Measurements from ENCODE around the gene RNF10.

GRCh38 chr12:120006137-120006658, 17.2 kb downstream of the BICDL1 start:
- PRO-cap, 2 experiments = no peak in any of the 2 experiments
- RAMPAGE, long total RNA, 4 experiments = no peak in any of the 4 experiments

DNA sequence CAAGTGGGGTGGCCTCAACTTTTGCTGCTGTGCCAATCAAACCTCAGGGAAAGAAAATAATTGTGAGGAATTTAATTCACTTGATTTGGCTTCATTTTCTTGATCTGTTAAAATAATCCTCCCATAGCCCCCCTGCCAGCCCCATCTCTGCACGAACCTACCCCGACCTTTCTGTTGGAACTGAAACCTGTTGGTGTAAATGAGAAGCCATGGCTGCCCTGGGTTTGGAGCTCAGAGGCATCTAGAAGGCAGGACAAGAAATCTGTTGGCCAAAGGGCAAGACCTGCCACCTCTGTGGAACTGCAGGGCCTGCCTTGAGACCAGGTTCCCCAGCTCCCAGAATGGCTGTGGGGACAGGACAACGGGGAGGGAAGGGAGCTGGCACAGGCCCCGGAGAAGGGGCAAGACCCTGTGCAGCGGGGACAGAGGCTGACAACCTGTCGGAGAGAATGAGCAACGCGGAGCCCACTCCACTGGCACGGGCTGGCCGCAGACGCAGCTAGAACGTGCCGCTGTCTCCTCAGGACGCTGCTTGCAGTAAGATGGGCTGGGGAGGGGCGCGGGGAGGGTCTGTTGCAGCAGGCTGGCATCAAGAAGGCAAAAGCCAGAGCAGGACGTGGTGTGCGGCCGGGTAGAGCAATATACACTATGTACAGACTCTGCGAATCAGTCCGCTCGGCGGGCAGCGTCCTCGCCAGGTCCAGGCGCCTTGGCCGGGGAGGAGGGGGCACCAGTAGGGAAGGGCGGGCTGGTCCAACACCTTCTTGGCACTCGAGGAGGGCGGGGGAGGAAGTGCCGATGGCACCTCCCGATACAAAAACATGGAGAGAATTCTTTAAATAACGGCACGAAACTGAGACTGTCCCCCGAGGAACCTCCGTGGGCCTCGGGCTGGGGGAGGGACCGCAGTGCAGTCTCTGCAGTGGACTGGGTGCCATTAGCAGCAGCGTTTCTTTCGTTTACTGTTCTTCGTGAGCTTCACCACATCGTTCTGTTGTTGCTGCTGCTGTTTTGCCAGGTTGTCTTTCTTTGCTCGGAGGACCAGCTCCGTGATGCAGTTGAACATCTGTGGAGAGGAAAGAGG, 19.9 kb downstream of the RAB35 start:
- PRO-cap, 2 experiments = no peak in any of the 2 experiments
- RAMPAGE, long total RNA, 4 experiments = no peak in any of the 4 experiments

GRCh38 chr12:120132488-120133357, 16.2 kb upstream of the RAB35 start:
- PRO-cap, 2 experiments = no peak in any of the 2 experiments
- RAMPAGE, long total RNA, 4 experiments = no peak in any of the 4 experiments

- PRO-cap, 2 experiments = peak in 1 of 2 experiments; most common plus-strand start chr12:120249651 (in 1); most common minus-strand start chr12:120249613 (in 1)
- RAMPAGE, long total RNA, 4 experiments = start-site peak on the minus strand in 1 of 4 experiments, at chr12:120250093-120250159 at its widest, 15 reads per replicate
Measured at GRCh38 chr12:120249527-120250656, 15.6 kb downstream of the PXN start.

GRCh38 chr12:120365720-120366522, 3.0 kb downstream of the MSI1 start:
- PRO-cap, 2 experiments = no peak in any of the 2 experiments
- RAMPAGE, long total RNA, 4 experiments = no peak in any of the 4 experiments

DNA sequence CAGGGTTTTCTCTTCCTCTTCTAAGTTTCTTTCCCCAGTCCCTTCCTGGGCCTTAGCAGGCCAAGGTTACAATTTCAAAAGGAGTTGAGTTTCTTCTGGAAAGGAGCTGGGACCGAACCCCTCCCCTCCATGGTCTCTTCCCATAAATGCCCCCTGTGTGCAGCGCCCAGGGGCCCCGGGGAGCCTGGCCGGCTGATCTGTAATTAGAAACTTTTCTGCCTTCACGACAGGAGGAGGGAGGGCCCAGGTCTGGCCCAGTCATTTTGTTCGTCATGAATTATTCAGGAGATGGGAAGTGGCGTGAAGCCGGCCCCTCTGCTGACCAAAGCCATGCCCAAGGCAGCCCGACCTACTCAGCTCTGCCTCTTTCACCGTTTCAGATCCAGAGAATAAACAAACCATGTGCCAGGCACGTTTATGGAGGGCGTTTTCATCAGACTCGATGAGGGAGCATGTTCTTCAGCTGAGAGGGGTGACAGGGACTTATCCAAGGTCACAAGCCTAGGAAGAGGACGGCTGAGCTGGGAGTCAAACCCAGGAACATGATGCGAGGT, 33.3 kb upstream of the MSI1 start:
- PRO-cap, 2 experiments = no peak in any of the 2 experiments
- RAMPAGE, long total RNA, 4 experiments = no peak in any of the 4 experiments

DNA sequence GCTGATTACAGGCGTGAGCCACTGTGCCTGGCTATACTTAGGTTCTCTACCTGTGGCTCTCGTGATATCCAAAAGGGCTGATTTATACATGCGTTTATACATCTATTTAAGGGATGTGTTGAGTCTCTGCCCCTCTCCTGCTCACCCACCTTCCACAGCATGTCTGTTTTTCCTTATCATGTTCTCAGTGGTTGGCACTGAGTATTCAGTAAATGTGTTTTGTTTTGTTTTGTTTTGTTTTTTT, 2.9 kb downstream of the GATC start:
- PRO-cap, 2 experiments = no peak in any of the 2 experiments
- RAMPAGE, long total RNA, 4 experiments = no peak in any of the 4 experiments

- PRO-cap, 2 experiments = no peak in any of the 2 experiments
- RAMPAGE, long total RNA, 4 experiments = no peak in any of the 4 experiments
Measured at GRCh38 chr12:120453483-120453733, 7.2 kb downstream of the GATC start.

GRCh38 chr12:120465458-120465984, 4.0 kb downstream of the SRSF9 start:
- PRO-cap, 2 experiments = no peak in any of the 2 experiments
- RAMPAGE, long total RNA, 4 experiments = no peak in any of the 4 experiments

DNA sequence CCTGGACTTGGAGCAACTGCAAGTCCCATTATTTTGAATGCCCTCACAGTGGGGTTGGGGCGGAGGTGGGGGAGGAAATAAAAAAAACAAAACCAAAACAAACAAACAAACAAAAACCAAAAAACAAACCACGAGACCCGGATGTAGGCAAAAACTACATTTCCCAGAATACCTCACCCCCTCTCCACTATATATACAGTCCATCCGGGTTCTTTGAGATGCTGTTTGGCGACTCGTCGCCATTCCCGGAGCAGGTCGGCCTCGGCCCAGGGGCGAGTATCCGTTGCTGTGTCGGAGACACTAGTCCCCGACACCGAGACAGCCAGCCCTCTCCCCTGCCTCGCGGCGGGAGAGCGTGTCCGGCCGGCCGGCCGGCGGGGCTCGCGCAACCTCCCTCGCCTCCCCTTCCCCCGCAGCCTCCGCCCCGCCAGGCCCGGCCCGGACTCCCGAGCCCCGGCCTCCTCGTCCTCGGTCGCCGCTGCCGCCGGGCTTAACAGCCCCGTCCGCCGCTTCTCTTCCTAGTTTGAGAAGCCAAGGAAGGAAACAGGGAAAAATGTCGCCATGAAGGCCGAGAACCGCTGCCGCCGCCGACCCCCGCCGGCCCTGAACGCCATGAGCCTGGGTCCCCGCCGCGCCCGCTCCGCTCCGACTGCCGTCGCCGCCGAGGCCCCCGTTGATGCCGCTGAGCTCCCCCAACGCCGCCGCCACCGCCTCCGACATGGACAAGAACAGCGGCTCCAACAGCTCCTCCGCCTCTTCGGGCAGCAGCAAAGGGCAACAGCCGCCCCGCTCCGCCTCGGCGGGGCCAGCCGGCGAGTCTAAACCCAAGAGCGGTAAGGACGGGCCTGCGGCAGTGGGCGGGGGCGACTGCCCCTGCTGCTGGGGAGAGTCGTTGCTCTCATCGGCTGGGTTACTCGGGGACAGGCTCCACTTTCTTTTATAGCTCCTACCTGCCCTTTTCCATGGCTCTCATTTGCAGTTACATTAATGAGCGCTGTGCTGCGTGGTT, at the start of gene RNF10:
TSS of gene RNF10 (plus strand) at position 221 of the 1,009 bp plus-strand sequence.
- PRO-cap, 2 experiments = peak in 2 of 2 experiments; most common plus-strand start position 218 of the sequence (in 1); most common minus-strand start position 820 of the sequence (in 1)
- RAMPAGE, long total RNA, 4 experiments = start-site peak on the plus strand in 3 of 4 experiments, centred at positions 223 to 631 of the sequence, 13 to 84 reads per replicate

DNA sequence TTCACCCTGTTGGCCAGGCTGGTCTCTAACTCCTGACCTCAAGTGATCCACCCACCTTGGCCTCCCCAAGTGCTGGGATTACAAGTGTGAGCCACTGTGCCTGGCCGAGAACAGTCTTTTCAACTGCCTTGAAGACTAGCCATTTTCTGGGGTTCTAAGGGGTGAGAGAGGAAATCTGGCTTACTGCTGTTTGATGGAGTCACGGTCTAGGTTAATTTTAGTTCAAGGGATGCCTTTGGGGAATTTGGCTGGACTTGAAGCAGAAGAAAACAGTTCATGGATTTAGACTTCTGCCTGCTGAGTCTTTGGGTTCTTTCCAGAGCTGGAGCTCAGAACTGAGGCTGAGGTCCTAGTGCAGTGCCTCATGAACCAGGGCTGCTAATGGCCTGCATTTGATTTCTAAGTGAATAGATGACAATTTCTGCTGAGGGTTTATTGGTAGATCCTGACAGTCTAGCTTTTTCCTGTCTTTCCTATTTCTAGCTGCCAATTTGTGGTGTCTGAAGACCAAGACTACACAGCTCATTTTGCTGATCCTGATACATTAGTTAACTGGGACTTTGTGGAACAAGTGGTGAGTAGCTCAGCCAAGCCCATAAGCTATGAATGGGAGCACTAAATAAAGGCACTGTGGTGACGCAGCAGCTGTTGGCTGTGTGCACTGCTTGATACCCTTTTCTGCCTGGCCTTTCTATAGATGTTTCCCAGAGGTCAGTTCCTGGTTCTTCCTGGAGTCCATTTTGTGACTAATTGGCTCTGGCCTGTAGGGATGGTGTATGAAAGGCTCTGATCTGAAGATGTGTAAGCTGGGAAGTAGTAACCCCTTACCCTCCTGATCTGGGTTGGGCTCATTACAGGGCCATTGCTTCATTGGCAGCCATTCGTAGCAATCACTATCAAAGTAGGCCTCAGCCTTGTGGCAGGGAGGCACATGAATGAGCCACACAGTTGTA, 20.4 kb downstream of the RNF10 start:
- PRO-cap, 2 experiments = no peak in any of the 2 experiments
- RAMPAGE, long total RNA, 4 experiments = no peak in any of the 4 experiments

DNA sequence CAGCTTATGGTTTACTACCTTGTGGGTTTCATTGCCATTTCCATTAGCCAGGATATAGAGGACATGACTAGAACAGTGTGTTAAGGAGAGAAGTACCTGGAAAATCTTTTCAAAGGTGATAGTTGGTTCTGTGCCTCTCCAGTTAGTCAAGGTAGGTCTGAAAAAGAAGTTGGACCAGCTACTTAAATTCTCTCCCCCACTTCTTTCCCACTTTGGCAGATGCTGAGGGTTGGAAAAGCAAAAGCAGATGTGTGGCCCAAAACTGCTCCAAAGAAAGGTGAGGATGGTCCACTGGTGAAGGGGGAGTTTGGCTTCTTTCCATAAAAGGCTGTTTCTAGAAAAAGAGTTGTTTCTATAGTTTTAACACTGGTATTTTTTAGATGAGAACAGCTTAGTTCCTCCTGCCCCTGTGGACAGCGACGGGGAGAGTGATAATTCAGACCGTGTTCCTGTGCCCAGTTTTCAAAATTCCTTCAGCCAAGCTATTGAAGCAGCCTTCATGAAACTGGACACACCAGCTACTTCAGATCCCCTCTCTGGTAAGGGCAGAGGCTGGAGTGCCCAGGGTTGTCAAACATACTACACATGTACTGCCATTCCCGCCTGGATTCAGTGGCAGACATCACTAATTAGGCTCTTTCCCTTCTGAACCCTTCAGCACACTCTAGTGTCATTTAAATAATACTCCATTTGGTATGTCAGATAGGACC, 5.6 kb downstream of the POP5 start:
- PRO-cap, 2 experiments = no peak in any of the 2 experiments
- RAMPAGE, long total RNA, 4 experiments = no peak in any of the 4 experiments

- PRO-cap, 2 experiments = no peak in any of the 2 experiments
- RAMPAGE, long total RNA, 4 experiments = no peak in any of the 4 experiments
Measured at GRCh38 chr12:120625854-120626159, 14.6 kb upstream of the CABP1 start.

DNA sequence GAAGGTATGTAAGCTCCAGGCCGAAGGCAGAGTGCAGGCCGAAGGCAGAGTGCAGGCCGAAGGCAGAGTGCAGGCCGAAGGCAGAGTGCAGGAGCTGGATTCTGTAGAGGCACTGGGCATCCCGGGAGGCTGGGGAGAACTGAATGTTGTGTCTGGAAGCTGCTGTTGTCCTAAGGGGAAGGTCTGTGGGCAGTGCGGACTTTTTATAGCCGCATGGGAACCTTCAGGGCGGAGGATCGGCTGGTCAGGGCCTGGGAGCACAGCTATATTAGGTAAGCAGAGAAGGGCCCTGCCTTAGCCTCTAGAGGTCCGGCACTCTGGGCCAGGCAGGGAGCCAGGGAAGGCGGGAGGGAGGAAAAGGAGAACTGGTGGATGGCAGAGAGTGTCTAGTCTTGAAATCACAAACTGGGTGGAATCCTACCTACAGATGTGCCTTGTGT, 14.2 kb downstream of the CABP1 start:
- PRO-cap, 2 experiments = no peak in any of the 2 experiments
- RAMPAGE, long total RNA, 4 experiments = no peak in any of the 4 experiments

DNA sequence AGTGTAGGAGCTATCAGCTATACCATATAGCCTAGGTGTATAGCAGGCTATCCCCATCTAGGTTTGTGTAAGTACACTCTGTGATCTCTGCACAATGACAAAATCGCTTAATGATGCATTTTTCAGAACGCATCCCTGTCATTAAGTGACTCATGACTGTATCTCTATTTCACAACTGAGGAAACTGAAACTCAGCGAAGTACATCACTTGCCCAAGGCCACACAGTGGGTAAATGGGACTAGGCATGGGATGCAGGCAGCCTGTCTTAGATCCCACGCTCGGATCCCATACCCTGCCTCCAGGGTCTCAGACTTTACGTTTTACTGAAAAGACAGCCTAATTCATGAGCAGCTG, 2.5 kb upstream of the MLEC start:
- PRO-cap, 2 experiments = no peak in any of the 2 experiments
- RAMPAGE, long total RNA, 4 experiments = no peak in any of the 4 experiments

DNA sequence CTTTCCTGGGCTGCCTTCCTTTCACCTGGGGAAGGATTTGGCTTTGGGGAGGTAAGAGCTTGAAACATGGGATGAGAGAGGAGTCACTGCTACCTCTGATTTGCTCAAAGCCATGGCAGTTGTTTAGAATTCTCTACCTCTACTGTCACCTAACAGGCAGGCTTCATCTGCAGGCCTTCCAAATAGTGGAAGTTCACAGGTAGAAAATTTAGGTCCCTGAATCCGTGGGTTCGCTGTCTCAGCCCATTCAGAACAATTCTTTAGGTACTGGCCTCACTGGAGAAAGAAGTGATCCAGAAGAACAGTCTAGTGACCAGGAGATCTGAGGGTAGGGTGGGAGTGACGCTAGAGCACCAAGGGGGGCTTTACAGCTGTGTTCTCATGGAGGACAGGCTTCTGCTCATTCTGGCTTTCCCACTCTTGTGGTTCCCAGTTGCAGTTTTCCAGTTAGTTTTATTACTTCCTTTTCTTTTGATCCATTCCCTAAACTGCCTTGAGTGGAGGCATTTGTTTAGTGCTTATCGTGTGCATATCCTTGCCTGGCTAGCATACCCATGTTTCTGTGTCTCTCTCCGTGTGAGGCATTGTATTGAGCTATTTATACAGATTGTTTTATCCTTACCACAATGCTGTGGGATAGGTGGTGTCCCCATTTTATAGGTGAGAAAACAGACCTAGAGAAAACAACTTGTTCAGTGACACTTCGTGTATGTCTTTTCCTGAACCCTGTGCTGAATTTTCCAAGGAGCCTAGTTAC, 3.9 kb downstream of the MLEC start:
- PRO-cap, 2 experiments = no peak in any of the 2 experiments
- RAMPAGE, long total RNA, 4 experiments = no peak in any of the 4 experiments

DNA sequence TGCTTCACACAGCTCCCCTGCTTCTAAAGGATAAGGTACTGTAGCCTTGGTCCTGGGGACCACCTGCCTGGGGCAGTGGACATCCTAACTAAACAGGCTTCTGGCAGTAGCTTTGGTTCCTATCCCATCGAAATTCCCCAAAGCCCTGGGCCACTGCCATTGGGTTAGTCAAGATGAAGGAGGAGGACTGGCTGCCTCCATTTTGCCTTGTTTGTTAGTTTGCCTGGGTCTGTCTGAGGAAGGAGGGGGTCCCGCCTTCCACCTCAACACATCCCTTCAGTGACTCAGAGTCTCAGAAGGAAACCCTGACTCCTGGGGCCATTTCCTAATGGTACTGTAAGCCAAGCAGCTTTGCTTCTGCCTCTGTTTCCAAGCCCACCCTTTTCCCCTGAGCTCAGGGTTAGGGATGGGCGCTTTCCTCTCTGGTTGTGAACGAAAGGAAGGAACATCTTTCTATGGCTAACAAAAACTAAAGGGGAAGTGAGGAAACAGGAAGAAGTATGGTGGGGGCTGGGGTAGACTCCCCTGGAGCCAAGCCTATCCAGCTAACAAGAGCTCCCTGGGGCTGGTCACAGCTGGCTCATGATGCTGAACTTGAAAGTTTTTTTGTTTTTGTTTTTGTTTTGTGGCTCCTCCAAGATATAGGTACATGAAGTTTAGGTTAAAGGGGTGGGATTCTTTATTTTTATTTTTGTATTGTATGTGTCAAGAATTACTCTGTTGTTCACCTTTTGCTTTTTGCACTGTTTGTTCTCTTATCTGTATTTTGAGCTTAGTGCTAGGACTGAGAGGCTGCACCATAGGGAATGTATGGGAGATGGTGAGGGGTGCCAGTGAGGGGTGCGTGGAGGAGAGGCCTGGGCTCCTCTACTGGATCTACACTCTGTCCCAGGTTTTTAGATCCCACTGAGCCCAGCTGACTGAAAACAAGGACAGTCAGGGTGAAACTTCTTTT, 11.5 kb upstream of the UNC119B start:
- PRO-cap, 2 experiments = peak in 1 of 2 experiments; most common minus-strand start position 278 of the sequence (in 1)
- RAMPAGE, long total RNA, 4 experiments = no peak in any of the 4 experiments

DNA sequence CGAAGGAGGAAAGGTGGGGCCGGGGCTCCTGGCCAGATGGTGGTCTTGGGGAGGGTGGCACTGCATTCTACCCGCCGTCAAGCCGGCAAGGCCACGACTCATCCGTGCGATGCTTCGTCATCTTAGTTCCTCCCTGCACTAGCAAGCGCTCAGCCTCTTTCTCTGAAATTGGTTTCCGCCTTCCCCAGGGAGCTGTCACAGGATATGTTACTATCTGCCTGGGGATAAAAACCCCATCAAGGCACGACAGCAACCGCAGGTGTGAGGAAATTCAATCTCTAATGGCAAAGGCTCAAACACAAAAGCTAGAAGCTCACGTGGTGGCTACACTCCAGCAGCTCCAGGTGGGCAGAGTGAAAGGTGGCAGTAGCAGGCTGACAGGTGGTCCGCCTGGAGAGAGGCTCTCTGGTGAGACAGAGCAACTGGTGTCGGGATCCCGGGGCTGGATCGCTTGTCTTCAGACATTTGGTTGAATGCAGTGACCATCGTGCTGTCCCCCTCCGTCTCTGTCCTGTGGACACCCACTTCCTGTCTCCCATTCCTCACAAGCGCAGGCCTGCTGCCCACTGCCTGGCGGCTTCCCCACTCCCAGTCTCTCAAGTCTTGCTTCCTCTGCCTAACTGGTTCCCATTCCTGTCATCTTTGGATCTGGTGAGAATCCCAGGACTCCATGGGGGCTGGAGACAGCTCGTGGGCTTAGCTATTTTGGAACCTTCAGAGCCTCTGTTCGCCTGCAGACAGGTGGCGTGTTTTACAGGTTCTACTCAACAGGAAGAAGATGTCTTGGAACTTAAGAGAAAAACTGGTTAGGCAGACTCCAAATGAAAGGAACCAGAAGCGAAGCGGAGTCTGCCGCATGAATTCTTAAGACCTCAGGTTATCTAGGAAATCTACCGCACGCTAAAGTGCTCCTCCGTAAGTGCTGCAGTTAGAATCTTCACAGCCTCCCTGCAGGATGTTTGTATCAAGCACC, 34.4 kb downstream of the ACADS start:
- PRO-cap, 2 experiments = no peak in any of the 2 experiments
- RAMPAGE, long total RNA, 4 experiments = no peak in any of the 4 experiments

DNA sequence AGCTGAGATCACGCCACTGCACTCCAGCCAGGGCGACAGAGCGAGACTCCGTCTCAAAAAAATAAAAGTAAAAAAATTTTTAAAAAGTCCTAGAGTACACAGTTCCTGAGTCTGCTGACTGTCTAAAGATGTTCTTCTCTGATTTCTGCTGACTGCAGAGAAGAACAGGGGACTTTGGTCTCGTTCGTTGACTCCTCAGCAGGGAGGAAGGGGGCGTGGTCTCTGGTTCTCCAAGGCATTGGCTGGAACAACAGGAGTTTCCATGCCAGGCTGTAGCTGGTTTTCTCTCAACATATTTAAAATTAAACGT, 16.8 kb upstream of the HNF1A start:
- PRO-cap, 2 experiments = no peak in any of the 2 experiments
- RAMPAGE, long total RNA, 4 experiments = no peak in any of the 4 experiments

DNA sequence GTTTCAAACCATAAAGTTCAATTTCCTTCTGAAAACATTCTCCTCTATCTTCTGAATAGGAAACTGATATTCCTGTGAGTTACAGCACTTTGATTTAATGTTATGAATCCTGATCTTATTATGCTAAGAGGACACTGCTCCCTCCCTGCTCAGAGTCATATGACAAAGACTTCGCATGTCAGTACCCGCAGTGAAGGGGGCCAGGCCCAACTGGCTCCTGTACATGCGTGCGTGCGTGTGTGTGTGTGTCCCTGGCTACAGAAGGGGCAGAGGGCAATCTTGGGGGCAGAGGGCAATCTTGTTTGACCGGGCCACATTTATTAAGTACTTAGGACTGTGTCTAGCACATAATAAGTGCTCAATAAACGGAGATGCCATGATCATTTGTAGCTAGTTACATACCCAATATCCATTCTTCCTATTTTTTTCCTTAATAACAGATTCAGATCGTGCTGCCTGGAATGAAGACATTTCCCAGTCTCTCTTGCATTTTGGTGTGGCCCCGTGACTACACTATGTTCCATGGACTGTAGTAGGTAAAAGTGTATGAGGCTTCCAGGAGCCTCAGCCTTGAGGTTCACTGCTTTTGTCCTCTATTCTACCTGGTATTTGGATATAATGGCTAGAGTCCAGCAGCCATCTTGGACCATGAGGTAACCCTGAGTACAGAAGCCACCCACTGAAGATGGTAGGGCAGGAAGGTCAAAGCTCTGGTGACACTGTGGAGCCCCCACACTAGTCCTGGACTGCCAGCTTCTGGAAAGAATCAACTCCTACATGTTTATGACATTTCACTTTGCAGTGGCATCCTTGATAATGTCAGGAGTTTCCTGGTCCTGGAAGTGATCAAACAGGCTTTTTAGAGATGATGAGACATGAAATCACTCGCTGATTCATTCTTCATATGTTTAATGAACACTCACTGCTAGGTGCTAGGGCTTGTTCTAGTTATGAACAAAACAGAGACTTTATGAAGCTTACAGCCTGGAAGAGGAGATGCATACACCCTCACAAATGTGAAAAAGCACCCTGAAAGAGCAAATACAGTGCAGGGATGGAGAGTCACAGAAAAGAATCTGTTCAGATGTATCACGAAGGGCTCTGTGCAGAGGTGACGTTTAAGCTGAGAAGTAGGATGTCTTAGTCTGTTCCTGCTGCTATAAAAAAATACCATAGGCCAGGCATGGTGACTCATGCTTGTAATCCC, 16.0 kb upstream of the HNF1A start:
- PRO-cap, 2 experiments = no peak in any of the 2 experiments
- RAMPAGE, long total RNA, 4 experiments = no peak in any of the 4 experiments

Measured in upper lobe of left lung (tissue), 5 donors.